Endothelial cell of umbilical vein (primary cell): ENCODE measurements around a stretch of chr1.

- PRO-cap, result no peak
CAGE:
- cytosol, long polyA minus RNA, result no peak
- cytosol, long polyA plus RNA, result no peak
- long polyA plus RNA, result no peak
- nucleus, long polyA minus RNA, result no peak
- nucleus, long polyA plus RNA, result no peak
These were observed 10.8 kb downstream of the ASAP3 start for GRCh38 chr1:23472858-23473831.

DNA sequence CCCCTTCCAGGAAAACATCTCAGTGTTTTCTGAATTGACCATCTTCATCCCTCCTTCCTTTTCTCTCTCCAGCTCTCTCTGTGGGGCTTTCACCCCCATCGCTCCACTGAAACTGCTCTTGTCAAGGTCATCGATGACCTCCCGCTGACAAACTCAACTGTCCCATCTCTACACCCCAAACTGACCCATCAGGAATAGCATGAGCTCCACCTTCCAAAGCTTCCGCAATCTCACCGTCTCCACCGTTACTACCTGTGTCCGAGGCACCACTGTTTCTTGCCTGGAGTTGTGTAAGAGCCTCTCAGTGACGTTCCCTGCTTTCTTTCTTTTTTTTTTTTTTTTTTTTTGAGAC, 63.9 kb upstream of the RPL11 start:
- PRO-cap, result no peak
CAGE:
- cytosol, long polyA minus RNA, result no peak
- cytosol, long polyA plus RNA, result no peak
- long polyA plus RNA, result no peak
- nucleus, long polyA minus RNA, result no peak
- nucleus, long polyA plus RNA, result no peak

DNA sequence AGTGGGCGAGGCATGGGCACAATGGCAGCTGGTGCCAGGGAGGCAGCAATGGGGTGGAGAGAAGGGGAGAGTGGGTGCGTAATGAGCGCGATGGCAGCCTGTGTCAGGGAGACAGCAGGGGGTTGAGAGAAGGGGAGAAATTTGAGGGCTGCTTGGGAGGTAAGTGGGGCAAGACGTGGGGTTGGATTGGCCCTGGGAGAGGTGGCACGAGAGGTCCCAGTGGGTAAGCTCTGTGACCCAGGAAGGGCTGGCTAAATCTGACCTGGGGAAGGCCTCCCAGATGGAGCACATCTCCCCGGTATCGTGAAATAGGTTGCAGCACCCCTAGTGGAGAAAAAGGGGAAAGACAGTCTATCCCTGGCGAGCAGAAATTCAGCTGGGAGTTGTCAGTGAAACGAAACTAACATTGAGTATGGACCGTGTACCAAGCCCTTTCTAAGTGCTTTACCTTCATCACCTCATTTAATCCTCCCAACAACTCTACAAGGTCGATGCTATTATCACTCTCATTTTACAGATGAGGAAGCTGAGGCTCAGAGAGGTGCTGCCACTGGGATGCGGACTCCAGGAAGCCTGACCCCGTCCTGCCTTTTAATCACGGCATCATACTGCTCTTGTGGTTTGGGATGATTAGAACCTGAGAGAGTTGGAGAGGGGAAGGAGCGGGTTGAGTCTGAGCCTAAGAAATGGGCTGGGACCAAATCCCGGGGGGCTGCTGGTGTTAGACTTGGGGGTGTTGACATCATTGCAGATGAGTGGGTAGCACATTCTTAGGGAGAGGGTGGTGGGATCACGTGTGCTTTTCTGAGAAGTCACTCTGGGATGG, 56.6 kb upstream of the RPL11 start:
- PRO-cap, result unidirectional peak, plus-strand start at position 389 of the sequence; bidirectional peak, plus-strand start at position 633 of the sequence, minus-strand start at position 586 of the sequence
CAGE:
- cytosol, long polyA minus RNA, result no peak
- cytosol, long polyA plus RNA, result no peak
- long polyA plus RNA, result no peak
- nucleus, long polyA minus RNA, result start-site peak on the plus strand centred at position 386 of the sequence, 47 bp wide, 67 reads; start-site peak on the plus strand centred at position 628 of the sequence, 11 bp wide, 6 reads
- nucleus, long polyA plus RNA, result no peak

DNA sequence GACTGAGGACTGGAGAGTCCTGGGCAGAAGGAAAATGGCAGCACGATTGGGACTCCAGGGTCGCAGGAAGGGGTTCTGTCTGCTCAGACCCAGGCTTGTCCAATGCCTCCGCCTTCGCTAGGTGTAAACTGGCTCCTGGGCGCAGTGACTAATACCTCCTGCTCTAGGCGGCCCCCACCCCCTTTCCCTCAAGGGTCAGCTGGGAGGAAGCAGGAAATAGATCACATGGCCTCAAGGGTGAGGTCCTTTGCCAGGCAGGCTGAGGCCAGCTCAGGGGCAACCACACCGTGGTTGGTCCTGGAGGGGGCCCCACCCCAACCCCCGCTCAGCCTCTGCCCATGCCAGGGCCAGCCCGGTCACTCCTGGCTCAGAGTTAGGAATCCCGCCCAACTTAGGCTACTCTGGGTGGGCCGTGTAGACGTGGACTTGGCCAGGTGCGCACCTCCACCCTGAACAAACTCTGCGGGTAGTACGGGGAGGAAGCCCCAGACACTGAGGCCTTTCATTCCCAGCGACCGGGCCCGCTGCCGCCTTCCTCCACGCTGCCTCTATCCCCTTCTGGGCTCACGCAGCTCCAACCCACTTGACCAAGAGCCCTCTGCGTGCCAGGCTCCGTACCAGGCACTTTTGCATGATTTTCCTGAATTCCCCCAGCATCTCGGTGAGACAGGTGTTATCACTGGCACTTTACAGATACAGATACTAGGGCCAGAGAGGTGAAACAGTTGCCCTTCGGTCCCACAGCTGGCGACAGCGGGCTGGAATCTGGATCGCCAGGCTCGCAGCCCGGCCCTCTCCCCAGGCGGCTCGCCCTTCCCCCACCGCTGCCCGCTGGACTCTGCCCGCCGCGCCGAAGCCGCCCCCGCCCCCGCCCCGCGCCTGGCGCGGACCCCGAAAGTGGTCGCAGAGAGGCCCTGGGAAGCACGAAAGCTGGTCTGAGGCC, 865 bp downstream of the GALE start:
- PRO-cap, result bidirectional peak, plus-strand start at position 226 of the sequence, minus-strand start at position 125 of the sequence
CAGE:
- cytosol, long polyA minus RNA, result no peak
- cytosol, long polyA plus RNA, result no peak
- long polyA plus RNA, result no peak
- nucleus, long polyA minus RNA, result no peak
- nucleus, long polyA plus RNA, result no peak

DNA sequence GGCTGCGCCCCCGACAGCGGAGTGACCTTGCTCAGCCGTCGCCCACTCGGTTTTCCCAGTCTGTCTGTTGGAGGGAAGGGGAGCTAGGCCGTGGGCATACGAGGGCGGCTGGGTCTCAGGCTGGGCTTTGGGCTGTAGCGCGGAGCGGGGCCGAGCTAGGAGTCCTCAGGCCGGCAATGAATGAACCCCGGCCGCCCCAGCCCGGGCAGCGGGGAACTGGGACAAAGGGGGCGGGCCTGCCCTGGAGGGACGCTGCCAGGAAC, 262 bp downstream of the GALE start:
- PRO-cap, result no peak
CAGE:
- cytosol, long polyA minus RNA, result no peak
- cytosol, long polyA plus RNA, result no peak
- long polyA plus RNA, result no peak
- nucleus, long polyA minus RNA, result no peak
- nucleus, long polyA plus RNA, result no peak

GRCh38 chr1:23867401-23868135, 522 bp downstream of the FUCA1 start:
- PRO-cap, result no peak
CAGE:
- cytosol, long polyA minus RNA, result no peak
- cytosol, long polyA plus RNA, result no peak
- long polyA plus RNA, result no peak
- nucleus, long polyA minus RNA, result no peak
- nucleus, long polyA plus RNA, result no peak

- PRO-cap, result no peak
CAGE:
- cytosol, long polyA minus RNA, result no peak
- cytosol, long polyA plus RNA, result no peak
- long polyA plus RNA, result no peak
- nucleus, long polyA minus RNA, result no peak
- nucleus, long polyA plus RNA, result no peak
These were observed 23.0 kb upstream of the PNRC2 start for GRCh38 chr1:23936450-23937118.

DNA sequence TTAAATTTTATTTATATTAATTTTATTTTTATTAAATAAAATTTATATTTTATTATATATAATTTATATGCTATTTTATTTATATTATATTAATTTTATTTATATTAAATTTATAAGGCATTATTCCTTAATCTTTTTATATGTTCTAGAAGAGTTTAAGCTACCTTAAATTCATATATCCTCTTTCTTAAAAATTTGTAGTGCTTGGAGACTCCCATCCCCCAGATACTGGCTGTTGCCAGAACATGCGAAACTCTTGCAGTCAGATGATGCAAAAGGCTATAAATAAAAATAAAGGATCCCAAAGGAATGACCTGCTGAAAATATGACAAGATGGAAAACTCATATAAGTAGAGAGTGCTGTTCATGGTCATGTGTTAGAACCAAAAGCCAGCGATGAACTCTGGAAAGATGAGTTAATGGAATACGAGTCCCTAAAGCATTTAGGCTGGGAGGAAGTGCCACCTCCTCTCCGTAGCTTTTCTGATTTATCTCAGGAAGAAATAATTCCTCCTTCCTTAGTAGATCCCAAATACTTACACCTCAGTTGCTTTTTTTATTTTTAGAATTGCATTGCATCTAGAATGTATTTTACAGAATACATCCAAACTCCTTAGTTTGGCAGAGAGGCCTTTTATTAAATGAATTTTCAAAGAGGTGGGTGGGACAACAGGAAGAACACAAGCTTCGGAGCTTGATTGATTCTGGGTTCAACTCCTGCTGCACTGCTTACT, 35.7 kb upstream of the SRSF10 start:
- PRO-cap, result no peak
CAGE:
- cytosol, long polyA minus RNA, result no peak
- cytosol, long polyA plus RNA, result no peak
- long polyA plus RNA, result no peak
- nucleus, long polyA minus RNA, result no peak
- nucleus, long polyA plus RNA, result no peak

GRCh38 chr1:24018566-24019424, 38.7 kb upstream of the SRSF10 start:
- PRO-cap, result bidirectional peak, plus-strand start at chr1:24019099, minus-strand start at chr1:24018888
CAGE:
- cytosol, long polyA minus RNA, result no peak
- cytosol, long polyA plus RNA, result no peak
- long polyA plus RNA, result no peak
- nucleus, long polyA minus RNA, result start-site peak on the plus strand at chr1:24019161-24019201, 7 reads
- nucleus, long polyA plus RNA, result no peak

DNA sequence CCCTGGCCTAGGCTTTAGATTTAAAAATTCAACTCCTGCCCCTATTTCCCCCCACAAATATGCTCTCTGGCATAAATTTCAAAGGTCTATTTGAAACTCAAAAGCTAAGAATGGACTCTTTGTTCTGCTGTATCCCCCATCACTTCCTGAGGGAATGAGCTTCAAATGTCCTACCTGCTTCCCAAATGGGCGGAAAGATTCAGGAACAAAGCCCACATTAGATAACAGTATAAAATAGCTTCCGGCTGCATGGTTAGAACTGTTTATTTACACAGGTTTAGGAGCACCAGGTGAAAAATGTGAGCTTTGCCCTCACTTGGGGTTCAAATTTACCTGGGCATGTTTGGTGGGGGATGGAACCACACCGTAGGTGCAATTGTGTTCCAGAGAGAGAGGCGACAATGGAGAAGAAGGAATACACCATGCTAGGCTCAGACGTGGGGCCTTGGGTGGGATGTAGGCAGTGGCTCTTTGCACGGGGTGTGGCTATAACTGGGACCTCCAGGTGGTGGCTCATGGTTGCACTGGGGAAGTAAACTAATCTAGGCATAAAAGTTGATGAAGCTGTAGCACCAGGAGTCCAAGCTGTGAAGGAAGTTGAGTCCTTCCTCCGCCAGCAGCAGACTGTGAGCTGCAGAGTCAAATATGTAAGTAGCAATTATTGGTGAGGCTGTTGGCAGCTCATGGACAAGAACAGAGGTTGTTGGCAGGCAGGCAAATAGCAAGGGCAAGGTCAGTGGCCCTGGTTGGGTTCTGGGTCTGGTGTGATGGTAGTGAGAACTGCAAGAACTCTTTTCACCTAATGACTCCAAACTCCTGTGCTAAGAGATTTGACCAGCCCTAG, 41.5 kb upstream of the SRSF10 start:
- PRO-cap, result no peak
CAGE:
- cytosol, long polyA minus RNA, result no peak
- cytosol, long polyA plus RNA, result no peak
- long polyA plus RNA, result no peak
- nucleus, long polyA minus RNA, result no peak
- nucleus, long polyA plus RNA, result no peak

- PRO-cap, result no peak
CAGE:
- cytosol, long polyA minus RNA, result no peak
- cytosol, long polyA plus RNA, result no peak
- long polyA plus RNA, result no peak
- nucleus, long polyA minus RNA, result no peak
- nucleus, long polyA plus RNA, result no peak
These were observed 6.5 kb upstream of the MYOM3 start for GRCh38 chr1:24118278-24119012.

DNA sequence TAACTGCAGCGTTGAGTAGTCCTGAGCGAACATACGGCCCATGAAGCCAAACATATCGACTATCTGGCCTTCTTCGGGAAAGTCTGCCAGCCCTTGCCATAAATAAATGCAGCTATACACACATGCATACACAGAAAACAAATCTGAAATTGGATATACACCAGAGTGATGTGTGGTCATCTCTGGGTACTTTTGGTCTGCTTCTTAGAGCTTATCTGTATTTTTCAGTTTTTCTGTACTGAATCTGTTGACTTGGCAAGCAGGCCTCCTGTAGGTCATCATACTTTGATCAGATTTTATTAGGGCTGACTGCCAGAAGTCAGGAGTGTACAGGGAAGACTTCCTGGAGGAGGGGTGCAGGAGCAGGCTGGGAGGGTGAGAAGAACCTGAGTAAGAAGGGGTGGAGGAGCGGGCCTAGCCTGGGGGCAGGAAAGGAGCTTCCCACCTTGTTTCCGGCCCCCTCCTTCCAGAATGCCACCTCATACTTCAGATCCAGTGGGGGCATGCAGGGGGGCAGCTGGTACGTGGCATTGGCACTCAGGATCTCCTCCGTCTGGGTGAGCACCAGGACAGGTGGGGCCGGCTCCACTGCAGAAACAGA, 18.3 kb upstream of the IL22RA1 start:
- PRO-cap, result no peak
CAGE:
- cytosol, long polyA minus RNA, result no peak
- cytosol, long polyA plus RNA, result no peak
- long polyA plus RNA, result no peak
- nucleus, long polyA minus RNA, result no peak
- nucleus, long polyA plus RNA, result no peak

DNA sequence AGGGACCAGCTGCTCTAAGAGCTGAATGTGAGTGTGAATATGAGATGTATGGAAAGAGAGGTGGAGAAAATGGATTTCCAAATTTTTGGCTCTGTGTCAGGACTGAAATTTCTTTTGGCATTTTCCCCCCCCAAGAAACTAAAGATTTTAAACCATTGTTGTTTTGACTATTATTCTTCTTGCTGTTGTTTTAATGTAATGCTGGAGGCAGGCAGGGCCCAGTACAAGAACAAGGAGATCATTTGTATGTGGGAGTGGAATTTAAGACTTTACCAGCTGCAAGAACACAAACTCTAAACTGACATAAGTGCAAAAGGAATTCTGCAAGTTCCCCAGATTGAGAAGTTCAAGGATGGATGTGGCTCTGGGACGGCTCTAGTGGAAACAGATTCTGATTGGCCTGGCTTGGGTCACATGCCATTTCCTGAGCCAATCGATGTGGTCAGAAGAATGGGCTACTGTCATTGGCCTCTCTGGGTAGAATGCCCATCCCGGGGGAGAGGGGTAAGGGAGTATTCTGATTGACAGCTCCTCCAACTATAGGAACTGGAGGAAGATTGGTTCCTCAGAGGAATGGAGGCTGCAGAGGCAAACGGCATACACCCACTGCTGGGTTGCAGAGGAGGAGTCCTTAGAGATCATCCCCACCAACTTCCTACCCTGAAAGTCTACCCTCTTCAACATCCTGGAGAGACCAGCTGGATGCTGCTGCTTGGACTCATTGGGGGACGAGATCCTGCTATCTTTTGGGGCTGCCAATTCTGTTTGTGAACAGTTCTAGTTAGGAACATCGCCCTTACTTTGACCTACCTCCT, 5.9 kb upstream of the IFNLR1 start:
- PRO-cap, result no peak
CAGE:
- cytosol, long polyA minus RNA, result no peak
- cytosol, long polyA plus RNA, result no peak
- long polyA plus RNA, result no peak
- nucleus, long polyA minus RNA, result no peak
- nucleus, long polyA plus RNA, result no peak

- PRO-cap, result no peak
CAGE:
- cytosol, long polyA minus RNA, result no peak
- cytosol, long polyA plus RNA, result no peak
- long polyA plus RNA, result no peak
- nucleus, long polyA minus RNA, result no peak
- nucleus, long polyA plus RNA, result no peak
These were observed 18.9 kb upstream of the IFNLR1 start for GRCh38 chr1:24205900-24206508.

DNA sequence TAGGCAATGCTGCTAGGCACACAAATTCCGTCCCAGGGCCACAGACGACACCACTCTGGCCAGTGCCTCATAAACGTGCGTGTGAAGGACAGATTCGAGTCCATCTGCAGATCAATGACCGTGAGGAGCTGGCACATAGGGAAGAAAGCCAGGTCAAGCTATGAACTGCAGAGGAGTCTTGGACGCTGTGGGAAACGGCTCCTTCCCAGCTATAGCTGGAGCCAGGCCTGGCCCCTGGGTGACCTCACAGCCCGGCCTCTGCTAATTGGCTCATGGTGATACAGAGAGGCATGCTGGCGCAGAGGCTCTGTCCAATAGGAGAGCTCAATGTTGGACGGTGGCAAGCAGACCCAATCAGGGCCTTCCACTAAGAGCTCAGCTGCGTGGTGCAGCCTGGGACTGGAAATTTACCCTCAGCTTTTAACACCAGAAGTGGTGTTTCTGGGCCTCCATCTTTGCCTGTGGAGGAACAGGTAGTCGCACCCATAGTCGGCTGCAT, 64.4 kb upstream of the GRHL3 start:
- PRO-cap, result no peak
CAGE:
- cytosol, long polyA minus RNA, result no peak
- cytosol, long polyA plus RNA, result no peak
- long polyA plus RNA, result no peak
- nucleus, long polyA minus RNA, result no peak
- nucleus, long polyA plus RNA, result no peak

DNA sequence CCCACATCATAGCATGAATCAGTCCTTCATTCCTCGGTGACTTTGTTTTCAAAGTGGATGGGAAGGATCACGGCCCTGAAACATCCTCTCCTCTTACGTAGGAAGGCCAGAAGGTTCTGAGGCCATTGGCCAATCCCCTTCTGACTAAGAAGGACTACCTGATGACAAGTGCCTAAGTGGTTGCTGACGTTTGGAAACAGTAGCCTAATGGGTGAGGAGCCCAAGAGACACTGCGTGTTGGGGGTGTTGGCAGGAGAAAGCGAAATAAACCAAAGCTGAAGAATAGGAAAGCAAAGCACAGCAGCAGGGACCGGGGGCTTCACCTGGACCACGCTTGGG, 39.2 kb downstream of the NIPAL3 start:
- PRO-cap, result no peak
CAGE:
- cytosol, long polyA minus RNA, result no peak
- cytosol, long polyA plus RNA, result no peak
- long polyA plus RNA, result no peak
- nucleus, long polyA minus RNA, result no peak
- nucleus, long polyA plus RNA, result no peak

GRCh38 chr1:24672401-24672708, 29.3 kb downstream of the SRRM1 start:
- PRO-cap, result no peak
CAGE:
- cytosol, long polyA minus RNA, result start-site peak on the plus strand at chr1:24672547-24672562, 220 reads
- cytosol, long polyA plus RNA, result no peak
- long polyA plus RNA, result no peak
- nucleus, long polyA minus RNA, result no peak
- nucleus, long polyA plus RNA, result no peak

GRCh38 chr1:24705172-24706130, 39.8 kb upstream of the CLIC4 start:
- PRO-cap, result bidirectional peak, plus-strand start at chr1:24705742, minus-strand start at chr1:24705362
CAGE:
- cytosol, long polyA minus RNA, result no peak
- cytosol, long polyA plus RNA, result no peak
- long polyA plus RNA, result no peak
- nucleus, long polyA minus RNA, result no peak
- nucleus, long polyA plus RNA, result no peak

DNA sequence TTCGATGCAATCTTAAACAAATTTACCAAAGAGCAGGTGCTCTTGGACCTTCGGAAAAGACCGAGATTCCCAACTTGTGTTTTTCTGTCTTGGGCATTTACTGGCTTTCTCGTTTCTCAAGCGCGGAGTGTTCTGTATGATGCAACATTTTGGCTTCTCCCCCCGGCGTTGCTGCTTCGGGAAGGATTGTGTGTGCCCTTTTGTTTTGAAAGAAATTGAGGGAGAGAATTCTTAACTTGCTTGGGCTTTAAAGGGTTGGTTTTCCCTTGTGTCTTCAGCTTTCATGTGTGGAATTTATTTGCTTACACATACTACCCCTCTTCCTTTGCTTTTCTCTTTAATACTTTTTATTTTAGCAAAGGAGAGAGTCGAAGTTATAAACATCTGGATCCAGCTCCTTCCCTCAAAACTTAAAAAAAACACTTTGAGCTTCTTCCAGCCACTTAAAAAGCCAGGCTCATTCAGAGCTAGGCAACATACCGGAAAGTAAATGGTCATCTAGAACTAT, 953 bp downstream of the CLIC4 start:
- PRO-cap, result bidirectional peak, plus-strand start at position 195 of the sequence, minus-strand start at position 129 of the sequence
CAGE:
- cytosol, long polyA minus RNA, result no peak
- cytosol, long polyA plus RNA, result no peak
- long polyA plus RNA, result no peak
- nucleus, long polyA minus RNA, result no peak
- nucleus, long polyA plus RNA, result no peak

GRCh38 chr1:24748523-24749101, 3.4 kb downstream of the CLIC4 start:
- PRO-cap, result no peak
CAGE:
- cytosol, long polyA minus RNA, result no peak
- cytosol, long polyA plus RNA, result no peak
- long polyA plus RNA, result no peak
- nucleus, long polyA minus RNA, result no peak
- nucleus, long polyA plus RNA, result no peak